ENCODE measurements around a stretch of chr15.

DNA sequence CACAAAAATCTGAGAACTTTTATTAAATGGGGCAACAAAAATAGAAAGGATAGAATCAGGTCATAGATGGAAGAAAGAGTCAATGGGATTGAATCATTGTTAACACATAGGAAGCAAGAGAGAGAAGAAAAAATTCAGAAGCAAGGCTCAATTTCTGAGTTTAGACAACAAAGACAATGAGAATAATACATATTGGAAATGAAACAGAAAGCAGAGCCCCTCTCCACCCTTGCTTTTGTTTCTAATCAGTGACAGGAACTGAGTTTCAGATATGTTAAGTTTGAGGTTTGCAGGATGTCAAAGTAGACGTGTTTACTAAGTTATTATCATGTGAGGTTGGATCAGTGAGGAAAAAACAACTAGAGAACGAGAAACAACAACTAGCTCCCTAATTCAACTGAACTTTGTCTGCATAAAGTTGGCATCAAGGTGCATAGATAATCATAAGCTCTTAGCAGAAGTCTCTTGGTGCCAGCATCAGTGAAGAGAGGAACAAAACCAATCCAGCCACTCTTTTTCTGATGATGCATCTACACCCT lies 491.2 kb upstream of the NR2F2 start:
- PRO-cap: no peak
- RAMPAGE, long total RNA, 2 experiments: no peak in any of the 2 experiments

GRCh38 chr15:95936882-95937587 lies 393.5 kb upstream of the NR2F2 start:
- PRO-cap: no peak
- RAMPAGE, long total RNA, 2 experiments: no peak in any of the 2 experiments

- PRO-cap: no peak
- RAMPAGE, long total RNA, 2 experiments: no peak in any of the 2 experiments
Measured at GRCh38 chr15:96244675-96245248, 85.7 kb upstream of the NR2F2 start.

DNA sequence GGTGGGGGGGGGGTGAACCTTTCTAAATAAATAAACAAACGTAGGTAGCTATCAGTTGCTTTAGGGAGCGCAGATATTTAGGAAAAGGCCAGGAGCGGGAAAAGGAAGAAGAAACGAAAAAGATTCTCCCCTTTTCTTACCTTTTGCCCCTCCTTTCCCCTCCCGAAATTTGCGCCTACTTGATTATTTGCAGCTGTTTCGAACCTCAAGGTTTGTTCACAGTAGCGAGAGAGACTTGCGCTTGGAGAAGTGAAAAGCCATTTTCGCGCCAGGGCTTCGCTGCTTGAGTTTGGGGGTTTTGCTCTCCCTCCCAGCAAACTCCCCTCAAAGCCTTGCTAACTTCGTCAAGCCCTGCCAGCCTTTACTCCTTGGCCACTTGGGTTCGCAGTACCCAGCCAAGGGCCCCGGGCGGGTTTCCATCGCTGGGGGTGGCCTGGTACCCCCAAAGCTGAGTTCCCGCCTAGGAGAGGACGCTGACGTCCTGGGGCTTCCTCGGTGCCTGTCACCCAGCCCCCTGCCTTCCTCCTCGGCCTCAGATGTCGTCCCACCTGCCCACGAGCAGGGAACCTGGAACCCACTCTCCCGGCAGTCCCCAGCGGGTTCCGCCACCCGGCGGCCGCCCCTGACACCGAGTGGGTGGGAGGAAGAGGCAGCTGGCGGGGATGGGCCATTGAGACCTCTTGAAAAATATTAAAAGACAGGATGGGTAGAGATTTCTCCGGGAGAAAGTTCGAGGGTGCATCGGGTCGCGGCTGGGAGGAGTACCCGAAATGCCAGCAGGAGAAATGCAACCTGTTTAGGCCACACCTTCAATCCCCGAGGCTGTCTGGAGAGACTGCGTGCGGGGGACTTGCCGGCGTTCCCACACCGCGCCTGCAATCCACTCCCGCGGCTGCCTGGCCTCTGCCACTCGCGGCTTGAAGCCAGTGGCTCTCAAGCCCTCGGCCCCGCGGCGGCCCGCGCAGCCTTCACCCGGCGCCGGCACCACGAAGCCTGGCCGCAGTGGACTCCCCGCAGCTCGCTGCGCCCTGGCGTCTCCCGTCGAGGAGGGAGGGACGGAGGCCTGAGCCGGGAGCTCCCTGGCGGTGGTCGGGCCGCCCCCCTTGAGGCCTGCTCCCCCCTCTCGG lies 8.9 kb upstream of the NR2F2 start:
- PRO-cap: bidirectional peak, plus-strand start at position 51 of the sequence, minus-strand start outside the sequence; unidirectional peak, plus-strand start at position 219 of the sequence; bidirectional peak, plus-strand start at position 535 of the sequence, minus-strand start at position 363 of the sequence; bidirectional peak, plus-strand start at position 994 of the sequence, minus-strand start at position 1,010 of the sequence; unidirectional peak, minus-strand start at position 1,037 of the sequence
- RAMPAGE, long total RNA, 2 experiments: no peak in any of the 2 experiments

GRCh38 chr15:96329349-96329832 lies 1.1 kb upstream of the NR2F2 start:
- PRO-cap: unidirectional peak, minus-strand start at chr15:96329755
- RAMPAGE, long total RNA, 2 experiments: no peak in any of the 2 experiments

DNA sequence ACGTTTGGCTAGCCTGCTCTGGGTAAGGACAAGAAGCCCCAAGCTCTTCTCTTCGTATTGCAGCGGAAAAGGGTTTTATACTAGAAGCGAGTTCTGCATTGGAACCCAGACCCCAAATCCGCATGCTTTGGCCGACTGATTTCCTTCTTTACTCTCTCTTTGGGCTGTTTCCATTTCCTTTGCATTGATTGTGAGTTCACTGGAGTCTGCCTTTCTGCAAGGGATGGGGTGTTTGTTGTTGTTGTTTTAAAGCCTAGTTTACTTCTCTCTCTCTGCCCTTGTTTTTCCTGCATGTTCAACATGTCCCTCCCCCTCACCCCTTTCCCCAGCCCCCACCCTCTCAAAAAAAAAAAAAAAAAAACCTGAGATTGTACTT lies 2.1 kb downstream of the NR2F2 start:
- PRO-cap: no peak
- RAMPAGE, long total RNA, 2 experiments: no peak in any of the 2 experiments

DNA sequence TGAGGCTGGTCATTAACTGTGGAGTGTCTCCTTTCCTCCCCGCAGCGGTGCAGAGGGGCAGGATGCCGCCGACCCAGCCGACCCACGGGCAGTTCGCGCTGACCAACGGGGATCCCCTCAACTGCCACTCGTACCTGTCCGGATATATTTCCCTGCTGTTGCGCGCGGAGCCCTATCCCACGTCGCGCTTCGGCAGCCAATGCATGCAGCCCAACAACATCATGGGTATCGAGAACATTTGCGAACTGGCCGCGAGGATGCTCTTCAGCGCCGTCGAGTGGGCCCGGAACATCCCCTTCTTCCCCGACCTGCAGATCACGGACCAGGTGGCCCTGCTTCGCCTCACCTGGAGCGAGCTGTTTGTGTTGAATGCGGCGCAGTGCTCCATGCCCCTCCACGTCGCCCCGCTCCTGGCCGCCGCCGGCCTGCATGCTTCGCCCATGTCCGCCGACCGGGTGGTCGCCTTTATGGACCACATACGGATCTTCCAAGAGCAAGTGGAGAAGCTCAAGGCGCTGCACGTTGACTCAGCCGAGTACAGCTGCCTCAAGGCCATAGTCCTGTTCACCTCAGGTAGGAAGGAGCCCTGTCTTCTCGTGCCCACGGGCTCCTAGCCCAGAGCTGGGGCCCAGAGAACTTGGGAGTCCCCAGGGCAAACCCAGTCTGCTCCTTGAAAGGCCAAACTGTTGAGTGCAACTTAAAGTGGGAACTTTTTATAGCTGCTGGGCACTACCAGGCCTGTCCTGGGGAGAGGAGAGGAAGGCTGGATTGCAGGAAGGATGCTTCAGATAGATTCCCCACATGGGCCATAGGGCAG lies 3.7 kb downstream of the NR2F2 start:
- PRO-cap: bidirectional peak, plus-strand start at position 175 of the sequence, minus-strand start at position 123 of the sequence
- RAMPAGE, long total RNA, 2 experiments: no peak in any of the 2 experiments

DNA sequence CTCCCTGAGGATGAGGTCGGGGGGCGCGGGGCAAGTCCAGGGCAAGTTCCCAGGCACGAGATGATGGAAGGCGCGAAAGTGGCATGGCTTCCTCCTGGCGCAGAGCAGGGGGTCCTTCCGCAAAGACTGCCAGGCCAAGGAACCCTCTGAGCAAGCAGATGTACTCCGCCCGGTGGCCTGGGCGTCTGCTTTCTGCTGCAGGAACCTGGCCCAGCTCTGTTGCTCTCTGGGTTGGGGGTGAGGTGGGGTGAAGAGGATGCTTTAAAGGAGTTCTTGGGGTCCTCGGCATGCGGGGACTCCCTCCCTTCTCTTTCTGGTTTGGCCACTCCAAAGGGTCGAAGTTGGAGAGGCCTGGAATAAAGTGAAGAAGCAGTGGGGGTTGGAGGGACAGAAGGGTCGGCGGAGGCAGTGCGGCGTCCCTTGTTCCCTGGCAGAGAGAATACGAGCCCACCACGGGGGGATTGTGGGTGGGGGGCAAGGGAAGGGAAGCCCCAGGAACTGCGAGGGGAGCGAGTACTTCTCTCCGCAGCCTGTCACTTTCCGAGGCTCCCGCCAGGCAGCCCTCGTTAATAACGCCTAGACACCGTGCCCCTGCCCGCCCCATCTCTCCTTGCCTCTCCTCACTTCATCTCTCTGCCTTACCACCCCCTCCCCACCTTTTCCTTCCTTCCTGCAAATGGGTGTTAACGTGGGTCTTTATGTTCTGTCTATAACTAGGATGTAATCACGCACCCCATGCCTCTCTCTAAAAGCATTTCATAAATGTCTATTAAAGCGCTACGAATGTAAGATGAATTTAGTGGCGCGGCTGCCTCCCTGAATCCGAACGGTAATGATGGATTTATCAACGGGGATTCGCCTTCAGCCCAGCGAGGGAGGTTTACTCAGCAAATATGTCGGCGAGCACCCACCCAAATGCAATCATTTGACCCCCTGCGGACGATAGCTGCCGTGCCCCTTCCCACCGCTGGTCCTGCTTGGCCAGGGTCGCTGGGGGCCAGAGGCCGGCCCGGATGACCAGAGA lies 13.6 kb downstream of the NR2F2 start:
- PRO-cap: unidirectional peak, minus-strand start at position 834 of the sequence
- RAMPAGE, long total RNA, 2 experiments: no peak in any of the 2 experiments

- PRO-cap: no peak
- RAMPAGE, long total RNA, 2 experiments: no peak in any of the 2 experiments
Measured at GRCh38 chr15:96348366-96349289, 18.1 kb downstream of the NR2F2 start.

GRCh38 chr15:96889683-96890682 lies 559.5 kb downstream of the NR2F2 start:
- PRO-cap: no peak
- RAMPAGE, long total RNA, 2 experiments: no peak in any of the 2 experiments

- PRO-cap: no peak
- RAMPAGE, long total RNA, 2 experiments: no peak in any of the 2 experiments
Measured at GRCh38 chr15:97231651-97232017, 728.9 kb upstream of the ARRDC4 start.

DNA sequence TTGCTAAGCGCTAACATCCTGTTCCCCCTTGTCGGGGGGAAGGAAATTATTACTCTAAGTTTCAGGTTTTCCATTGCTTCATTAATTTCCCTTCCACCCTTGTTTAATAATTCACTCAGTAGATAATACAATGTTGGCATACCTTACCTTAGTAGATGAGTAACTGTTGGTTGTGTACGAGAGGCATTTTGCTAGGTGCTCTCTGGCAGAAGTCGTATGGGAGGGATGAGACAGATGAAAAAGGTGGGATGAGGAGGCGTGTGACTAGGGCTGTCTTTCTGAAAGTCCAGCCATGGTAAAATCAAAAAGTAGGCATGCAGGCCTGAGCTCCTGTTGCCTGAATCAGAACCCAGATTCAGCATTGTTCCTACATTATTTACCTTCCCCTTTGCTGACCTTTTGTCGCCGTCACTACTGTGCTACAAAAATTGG lies 641.1 kb upstream of the ARRDC4 start:
- PRO-cap: no peak
- RAMPAGE, long total RNA, 2 experiments: no peak in any of the 2 experiments

DNA sequence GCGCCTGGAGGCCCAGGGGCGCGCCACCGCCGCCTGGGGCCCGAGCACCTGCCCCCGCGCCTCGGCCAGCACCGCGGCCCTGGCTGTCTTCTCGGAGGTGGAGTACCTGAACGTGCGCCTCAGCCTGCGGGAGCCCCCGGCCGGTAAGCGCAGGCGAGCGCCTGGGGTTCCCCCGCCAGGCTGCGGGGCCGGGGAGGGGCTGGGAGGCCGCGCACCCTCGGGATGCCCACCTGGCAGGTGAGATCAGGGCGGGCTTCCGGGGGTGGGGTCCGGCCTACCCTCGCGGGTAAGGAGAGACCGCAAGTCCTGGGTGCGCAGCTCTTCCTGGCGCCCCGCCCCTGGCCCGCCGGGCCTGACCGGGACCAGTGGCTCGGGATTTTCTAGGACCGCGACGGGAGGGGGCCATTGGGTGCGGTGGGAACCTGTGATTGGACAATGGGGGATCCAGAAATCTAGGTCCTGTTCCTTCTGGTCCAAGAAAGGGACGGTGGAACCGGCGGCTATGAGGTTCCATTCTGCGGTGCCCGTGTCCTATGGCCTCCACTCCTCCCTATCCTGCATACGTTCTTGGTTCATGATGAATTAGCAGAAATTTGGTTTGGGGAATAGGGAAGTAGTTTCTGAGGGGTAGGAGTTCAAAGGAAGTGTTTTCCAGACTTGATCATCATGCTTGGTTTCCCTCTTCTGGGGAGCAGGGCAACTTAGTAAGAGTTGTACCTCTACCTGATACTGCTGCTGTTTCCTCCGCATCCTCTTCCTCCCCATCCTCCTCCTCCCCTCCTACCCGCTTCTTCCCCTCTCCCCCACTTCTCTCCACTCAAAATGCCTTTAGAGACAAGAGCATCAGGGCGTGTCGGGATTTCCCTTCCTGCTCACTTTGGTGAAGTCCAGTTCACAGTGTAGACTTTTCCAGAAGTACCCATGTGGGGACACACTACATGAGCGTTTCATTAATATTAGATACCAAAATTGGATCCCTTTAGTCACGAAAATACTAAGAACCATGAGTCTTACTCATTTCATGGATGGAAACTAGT lies 841 bp downstream of the ARRDC4 start:
- PRO-cap: bidirectional peak, plus-strand start at position 476 of the sequence, minus-strand start at position 354 of the sequence
- RAMPAGE, long total RNA, 2 experiments: no peak in any of the 2 experiments

DNA sequence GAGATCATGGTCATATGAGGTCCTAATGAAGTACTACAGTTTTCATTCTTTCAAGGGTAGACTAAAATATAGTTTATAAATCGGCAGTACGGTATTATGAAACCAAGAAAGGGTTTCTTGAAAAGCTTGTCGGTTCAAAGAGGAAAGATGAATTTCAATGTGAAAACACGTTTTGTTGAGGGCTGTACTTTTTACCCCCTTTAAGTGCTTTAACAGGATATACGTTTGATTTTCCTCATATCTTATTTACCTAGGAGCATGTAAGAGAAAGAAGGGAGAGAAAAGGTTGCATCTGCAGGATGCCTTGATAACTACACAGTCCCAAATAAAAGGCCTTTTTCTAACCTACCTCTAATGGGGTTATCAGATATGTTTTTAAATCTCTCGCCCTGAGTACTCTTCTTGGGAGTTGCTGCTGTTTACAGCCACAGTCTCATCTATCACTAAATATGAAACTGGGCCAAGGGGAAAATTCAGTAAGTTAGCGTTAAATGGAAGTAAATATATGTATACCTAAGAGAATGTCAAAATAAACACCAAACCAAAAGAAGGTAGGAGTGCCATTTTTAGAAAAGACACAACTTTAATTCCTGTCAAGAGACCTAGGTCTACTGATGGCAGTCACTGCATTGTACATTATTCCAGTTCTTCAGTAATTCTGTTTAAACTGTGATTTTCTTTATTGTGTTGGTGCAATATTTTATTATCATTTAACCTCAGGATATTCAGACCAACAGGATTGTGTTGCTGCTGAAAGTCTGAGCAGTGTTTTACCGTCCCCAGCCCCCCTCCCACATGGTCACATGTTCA lies 11.4 kb downstream of the ARRDC4 start:
- PRO-cap: no peak
- RAMPAGE, long total RNA, 2 experiments: no peak in any of the 2 experiments

DNA sequence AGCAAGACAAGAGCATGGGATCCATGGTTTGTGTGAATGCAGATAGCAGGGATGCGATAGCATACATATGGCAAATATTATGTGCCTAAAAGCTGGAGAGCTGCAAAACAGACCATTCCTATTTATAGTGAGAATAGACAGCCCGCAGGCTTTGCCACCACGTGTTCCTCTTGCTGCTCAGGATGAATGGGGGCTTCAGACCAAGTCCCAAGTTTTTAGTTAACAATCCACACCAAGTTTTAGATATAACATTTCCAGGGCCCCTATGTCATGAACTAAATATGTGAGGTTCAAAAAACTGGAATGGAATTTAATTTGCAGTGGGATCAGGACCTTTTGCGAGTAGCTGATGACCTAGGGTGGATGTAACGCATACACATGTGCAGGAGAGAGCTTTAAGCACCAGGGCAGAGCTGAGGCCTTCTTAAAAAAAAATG lies 48.5 kb upstream of the IGF1R start:
- PRO-cap: no peak
- RAMPAGE, long total RNA, 2 experiments: no peak in any of the 2 experiments

GRCh38 chr15:98630523-98631006 lies 17.8 kb upstream of the IGF1R start:
- PRO-cap: no peak
- RAMPAGE, long total RNA, 2 experiments: no peak in any of the 2 experiments

- PRO-cap: no peak
- RAMPAGE, long total RNA, 2 experiments: no peak in any of the 2 experiments
Measured at GRCh38 chr15:98647842-98647993, 621 bp upstream of the IGF1R start.

DNA sequence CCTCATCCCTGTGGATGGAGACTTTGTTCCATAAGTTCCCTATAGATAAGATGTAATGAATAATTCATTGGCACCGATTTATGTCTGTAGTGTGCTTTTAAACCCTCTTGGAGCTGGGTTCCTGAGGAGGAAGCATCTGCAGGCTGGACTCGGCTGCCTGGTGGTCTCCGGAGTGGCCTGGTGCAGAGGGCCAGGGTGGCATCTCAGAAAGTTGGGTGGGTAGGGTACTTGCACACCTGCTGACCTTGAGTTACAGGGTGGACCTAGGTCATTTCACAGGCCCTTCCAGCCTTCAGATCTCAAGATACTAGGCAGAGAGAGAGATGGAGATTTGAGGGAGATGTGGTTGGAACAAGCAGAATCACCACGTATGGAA lies 12.4 kb downstream of the IGF1R start:
- PRO-cap: no peak
- RAMPAGE, long total RNA, 2 experiments: no peak in any of the 2 experiments

DNA sequence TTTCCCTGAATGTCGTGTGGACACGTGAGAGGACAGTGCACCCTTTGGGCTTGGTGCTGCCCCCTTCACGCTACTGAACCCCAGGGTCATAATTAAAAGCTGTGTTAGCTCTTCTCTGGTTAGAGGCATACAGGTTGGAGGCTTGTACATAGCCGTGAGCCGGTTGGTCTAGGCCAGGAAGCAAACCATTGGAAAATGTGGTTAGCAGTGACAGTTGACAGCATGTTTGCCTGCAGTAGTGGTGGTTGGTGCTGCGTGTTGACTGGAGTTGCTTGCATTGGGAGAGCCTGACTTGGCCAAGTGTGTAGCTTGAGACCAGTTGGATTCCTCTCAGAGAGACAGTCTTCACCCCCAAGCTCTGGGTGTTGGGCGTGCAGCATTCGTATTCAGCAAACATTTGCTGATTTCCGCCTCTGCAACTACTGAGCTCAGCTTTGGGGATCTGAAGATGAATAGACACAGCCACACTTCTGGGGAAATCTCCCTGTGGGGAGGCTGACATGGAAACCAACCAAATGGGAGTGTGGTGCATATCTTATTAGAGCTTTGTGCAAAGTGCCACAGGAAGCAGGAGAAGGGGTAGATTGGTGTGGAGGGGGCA lies 83.4 kb downstream of the IGF1R start:
- PRO-cap: no peak
- RAMPAGE, long total RNA, 2 experiments: no peak in any of the 2 experiments

- PRO-cap: no peak
- RAMPAGE, long total RNA, 2 experiments: no peak in any of the 2 experiments
Measured at GRCh38 chr15:98778215-98778918, 130.0 kb downstream of the IGF1R start.